Gastroesophageal sphincter (tissue), 4 donors: Measurements from ENCODE around the gene SLC35D1.

DNA sequence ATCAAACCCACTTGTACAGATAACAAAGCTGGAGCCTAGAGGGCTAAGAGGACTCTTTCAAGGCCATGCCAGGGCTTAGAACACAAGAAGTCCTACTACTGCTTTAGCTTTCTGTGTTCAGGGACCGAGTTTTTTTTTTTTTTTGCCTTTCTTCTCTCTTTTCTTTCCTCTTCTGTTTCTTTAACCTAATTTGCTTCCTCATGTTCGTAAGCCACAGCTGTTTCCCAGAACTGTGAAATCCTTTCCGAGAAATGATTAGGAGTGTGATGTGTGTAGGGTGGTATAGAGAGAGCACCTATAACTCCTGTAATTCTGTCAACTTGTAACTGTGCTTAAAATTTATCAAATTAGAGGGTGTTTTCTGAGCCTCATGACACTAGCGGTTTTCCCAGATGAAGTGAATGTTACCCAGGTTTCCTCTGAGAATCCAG, 259.7 kb downstream of the PDE4B start:
- PRO-cap = no peak
- RAMPAGE, long total RNA, 4 experiments = no peak in any of the 4 experiments

GRCh38 chr1:66247510-66247871, 286.5 kb upstream of the SGIP1 start:
- PRO-cap = no peak
- RAMPAGE, long total RNA, 4 experiments = no peak in any of the 4 experiments

- PRO-cap = no peak
- RAMPAGE, long total RNA, 4 experiments = no peak in any of the 4 experiments
Measured at GRCh38 chr1:66342518-66342717, 191.5 kb upstream of the SGIP1 start.

GRCh38 chr1:66445334-66446118, 88.4 kb upstream of the SGIP1 start:
- PRO-cap = no peak
- RAMPAGE, long total RNA, 4 experiments = no peak in any of the 4 experiments

DNA sequence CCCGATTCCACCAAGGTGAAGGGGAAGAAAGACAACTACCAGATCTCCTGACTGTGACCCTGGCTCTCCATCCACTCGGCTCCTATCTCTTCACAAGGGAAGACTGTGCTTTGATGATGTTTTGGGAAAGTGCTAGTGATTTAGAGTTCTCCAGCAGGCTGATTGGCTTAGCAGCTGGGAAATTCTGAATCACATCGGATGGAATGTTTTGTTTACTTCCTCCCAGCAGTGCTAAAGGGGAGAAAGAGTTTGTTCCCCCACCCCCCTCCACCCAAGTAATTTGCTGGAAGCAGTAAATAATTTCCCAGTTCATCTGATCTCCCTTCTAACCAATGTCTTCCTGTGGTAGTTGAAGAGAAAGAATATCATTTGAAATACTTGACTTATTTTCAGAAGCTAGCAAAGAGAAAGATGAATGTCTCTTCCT, 29.5 kb downstream of the SGIP1 start:
- PRO-cap = no peak
- RAMPAGE, long total RNA, 4 experiments = no peak in any of the 4 experiments

DNA sequence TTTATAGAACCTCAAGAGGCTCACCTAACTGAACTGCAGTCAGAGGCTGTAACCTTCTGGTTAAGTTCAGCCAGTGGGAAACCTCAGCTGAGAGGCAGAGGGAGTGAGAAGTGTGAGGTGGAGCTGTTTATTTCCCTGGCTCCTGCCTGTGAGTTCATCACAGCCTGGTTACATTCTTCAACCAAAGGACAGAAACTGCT, 22.1 kb downstream of the DYNLT5 start:
- PRO-cap = no peak
- RAMPAGE, long total RNA, 4 experiments = no peak in any of the 4 experiments

DNA sequence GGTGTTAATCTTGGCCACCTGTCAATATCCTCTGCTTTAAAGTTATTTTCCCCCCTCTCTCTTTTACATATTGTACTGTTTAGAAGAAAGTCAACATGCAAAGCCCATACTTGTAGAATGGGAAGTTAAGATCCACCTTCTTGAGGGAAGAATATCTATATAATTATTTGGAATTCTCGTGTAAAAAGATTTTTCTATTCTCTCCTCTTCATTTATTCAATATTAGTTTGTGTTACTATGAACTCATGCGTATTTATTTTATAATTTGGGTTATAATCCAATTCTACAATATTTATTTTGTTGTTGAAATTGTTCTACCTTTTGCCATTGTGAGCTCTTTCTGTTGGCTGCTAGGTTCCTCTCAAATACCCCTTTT, 46.7 kb downstream of the DNAI4 start:
- PRO-cap = no peak
- RAMPAGE, long total RNA, 4 experiments = no peak in any of the 4 experiments

DNA sequence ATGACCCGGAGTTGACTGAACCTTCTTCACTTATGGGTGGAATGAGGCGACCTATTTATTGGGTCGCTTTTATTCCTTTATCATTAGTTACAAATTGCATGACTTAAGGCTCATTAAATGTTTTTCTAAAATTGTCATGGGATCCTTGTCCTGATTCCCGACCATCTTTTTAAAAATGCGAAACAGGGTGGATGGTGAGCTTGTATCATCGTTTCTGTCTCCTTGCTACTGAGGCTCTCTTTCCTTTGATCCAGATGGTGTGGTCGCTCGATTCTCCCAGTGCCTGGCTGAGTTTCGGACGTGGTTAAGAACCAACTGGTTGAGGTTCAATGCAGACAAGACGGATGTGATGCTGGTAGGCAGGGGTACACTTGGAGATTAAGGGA, 1.1 kb downstream of the MIER1 start:
- PRO-cap = no peak
- RAMPAGE, long total RNA, 4 experiments = no peak in any of the 4 experiments

DNA sequence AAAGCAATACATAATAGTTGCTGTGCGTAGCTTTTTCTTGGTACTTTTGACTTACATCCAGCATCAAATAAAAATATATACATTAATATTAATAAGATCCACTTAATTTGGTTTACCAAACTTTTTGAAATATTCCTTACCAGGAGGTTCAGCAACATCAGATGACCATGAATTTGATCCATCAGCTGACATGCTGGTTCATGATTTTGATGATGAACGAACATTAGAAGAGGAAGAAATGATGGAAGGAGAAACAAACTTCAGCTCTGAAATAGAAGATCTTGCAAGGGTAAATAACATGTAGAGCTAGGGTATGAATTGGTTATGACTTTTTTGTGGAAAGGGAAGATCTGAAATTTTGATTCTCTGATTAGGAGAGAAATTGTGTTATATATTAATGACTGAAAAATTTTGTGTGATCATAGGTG, 21.2 kb downstream of the MIER1 start:
- PRO-cap = no peak
- RAMPAGE, long total RNA, 4 experiments = no peak in any of the 4 experiments

DNA sequence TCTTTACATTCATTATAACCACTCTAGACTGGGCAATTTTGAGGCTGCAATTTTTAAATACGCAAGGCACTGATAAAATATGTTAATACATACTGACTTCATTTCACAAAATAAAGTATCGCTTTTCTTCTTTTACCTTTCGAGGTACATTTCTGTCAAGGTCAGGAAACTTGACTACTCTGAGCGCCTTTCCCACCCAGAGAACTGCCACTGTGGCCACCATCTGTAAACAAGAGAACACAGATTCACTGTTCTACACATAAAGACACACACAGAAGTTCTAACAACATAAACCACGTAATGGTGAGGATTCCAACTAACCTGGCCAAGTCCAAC, 1.3 kb downstream of the SLC35D1 start:
- PRO-cap = no peak
- RAMPAGE, long total RNA, 4 experiments = no peak in any of the 4 experiments

- PRO-cap = bidirectional peak, plus-strand start at chr1:67053730, minus-strand start at chr1:67053649; bidirectional peak, plus-strand start at chr1:67054012, minus-strand start at chr1:67053950; bidirectional peak, plus-strand start at chr1:67054217, minus-strand start at chr1:67054161
- RAMPAGE, long total RNA, 4 experiments = start-site peak on the minus strand in 2 of 4 experiments, at chr1:67053625-67054169 at its widest, 24 to 114 reads per replicate
Measured at GRCh38 chr1:67053279-67054269, at the start of gene SLC35D1. TSS of gene SLC35D1 (minus strand) at chr1:67054148.

- PRO-cap = no peak
- RAMPAGE, long total RNA, 4 experiments = no peak in any of the 4 experiments
Measured at GRCh38 chr1:67339620-67340179, 32.0 kb downstream of the IL12RB2 start.

DNA sequence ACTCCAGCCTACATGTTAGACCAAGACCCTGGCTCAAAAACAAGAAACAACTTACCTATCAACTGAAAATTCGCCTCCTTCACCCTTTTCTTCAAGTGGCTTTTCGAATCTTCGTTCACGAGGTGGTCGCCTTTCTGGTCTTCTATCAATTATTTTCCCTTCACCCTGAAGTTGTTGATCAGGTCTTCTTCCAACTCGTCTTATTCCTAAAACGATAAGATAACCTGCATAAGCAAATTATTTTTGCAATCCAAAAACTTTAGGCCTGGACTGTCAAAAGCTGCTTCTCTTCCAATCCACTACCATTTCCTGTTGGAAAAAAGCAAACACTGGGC, 4.2 kb downstream of the SERBP1 start:
- PRO-cap = no peak
- RAMPAGE, long total RNA, 4 experiments = no peak in any of the 4 experiments

- PRO-cap = no peak
- RAMPAGE, long total RNA, 4 experiments = no peak in any of the 4 experiments
Measured at GRCh38 chr1:67479817-67480016, 49.5 kb upstream of the SERBP1 start.

DNA sequence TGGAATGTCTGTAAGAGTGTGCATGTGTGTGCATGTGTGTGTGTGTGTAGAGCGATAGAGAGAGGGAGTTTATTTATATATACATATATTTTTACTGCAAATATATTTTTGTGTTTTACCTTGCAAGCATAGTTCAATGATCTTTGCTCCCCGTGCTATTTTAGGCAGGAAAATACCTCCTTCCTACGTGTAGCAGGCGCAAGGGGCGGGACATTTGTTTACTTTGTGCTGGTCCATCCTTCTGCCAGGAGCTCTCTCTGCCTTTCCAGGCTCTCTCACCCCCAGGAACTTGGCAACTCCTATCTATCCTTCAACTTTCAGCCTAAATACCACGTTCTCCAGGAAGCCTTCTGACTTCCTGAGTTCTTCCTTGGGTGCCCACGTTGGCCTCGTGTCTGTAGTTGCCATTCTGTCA, 125.8 kb upstream of the SERBP1 start:
- PRO-cap = no peak
- RAMPAGE, long total RNA, 4 experiments = no peak in any of the 4 experiments

GRCh38 chr1:67557690-67558404, 127.2 kb upstream of the GADD45A start:
- PRO-cap = no peak
- RAMPAGE, long total RNA, 4 experiments = no peak in any of the 4 experiments

DNA sequence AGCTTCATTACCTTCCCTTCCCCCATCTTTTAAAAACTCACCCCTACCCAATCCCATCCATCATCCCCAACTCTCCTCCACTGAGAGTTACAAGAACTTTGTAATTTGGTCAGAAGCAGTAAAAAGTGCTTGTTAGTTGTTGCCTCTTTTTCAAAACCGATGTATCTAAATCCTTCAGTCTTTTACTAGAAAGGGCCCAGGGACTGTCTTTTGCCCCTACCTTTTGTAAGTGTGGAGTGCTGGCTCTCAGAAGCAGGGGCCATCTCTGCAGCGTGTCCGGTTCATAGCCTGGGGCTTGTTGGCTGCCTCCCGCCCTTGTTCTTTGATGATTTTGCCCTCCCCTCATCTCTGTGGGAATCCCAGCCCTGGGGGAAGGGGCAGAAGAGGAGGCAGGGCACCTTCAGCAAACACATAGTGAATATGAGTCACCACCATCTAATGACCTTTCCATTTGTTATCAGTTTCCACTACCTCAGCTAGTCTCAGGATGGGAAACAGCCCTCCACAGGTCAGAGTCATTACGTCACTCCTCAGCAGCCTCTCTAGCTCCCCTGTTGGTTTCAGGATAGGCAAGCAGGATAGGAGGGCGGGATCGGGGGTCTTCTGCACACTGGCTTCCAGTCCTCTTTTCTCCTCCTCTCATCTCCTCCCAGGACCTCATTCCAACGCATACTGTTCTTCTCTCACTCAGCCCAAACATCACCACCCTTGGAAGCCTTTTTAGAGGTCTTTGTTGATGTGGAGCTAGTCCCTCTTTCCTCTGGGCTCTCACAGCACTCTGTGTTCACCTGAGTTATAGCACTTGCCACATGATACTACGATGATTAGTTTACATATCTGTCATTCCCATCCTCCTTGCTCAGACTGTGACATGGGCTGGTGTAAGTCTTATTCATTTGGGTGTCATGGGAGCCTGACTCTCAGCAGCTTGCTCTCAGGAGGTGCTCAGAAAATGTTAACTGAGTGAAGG, 15.8 kb downstream of the GADD45A start:
- PRO-cap = no peak
- RAMPAGE, long total RNA, 4 experiments = no peak in any of the 4 experiments

DNA sequence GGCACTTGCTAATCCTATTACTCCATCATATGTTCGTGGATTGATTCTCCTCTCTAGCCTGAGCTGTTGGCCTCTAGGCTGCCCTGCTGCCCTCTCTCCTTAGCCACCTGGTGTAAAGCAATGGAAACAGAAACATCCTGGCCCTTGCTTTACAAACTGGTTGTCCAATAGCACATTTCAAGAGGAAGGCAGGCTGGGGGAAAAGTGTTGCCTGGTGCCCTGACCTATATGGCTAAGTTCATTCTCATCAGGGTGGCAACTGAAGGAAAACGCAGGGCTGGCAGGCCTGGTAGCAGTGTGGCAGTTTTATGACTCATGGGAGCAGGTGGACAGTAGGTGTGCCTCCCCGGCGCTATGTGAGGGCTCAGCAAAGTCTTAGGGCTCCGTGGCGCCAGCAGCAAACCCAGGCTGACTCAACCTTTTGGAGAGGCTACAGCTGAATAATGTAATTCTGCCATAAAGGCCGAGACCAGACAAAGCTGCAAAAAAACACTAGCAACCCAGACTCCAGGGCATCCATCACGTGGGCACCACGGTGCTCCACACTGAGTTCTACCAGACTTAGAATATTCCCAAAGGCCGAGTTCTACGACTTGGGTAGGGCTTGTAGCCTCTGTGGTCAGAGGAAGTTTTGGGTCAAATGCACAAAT, 23.6 kb downstream of the GADD45A start:
- PRO-cap = no peak
- RAMPAGE, long total RNA, 4 experiments = no peak in any of the 4 experiments

DNA sequence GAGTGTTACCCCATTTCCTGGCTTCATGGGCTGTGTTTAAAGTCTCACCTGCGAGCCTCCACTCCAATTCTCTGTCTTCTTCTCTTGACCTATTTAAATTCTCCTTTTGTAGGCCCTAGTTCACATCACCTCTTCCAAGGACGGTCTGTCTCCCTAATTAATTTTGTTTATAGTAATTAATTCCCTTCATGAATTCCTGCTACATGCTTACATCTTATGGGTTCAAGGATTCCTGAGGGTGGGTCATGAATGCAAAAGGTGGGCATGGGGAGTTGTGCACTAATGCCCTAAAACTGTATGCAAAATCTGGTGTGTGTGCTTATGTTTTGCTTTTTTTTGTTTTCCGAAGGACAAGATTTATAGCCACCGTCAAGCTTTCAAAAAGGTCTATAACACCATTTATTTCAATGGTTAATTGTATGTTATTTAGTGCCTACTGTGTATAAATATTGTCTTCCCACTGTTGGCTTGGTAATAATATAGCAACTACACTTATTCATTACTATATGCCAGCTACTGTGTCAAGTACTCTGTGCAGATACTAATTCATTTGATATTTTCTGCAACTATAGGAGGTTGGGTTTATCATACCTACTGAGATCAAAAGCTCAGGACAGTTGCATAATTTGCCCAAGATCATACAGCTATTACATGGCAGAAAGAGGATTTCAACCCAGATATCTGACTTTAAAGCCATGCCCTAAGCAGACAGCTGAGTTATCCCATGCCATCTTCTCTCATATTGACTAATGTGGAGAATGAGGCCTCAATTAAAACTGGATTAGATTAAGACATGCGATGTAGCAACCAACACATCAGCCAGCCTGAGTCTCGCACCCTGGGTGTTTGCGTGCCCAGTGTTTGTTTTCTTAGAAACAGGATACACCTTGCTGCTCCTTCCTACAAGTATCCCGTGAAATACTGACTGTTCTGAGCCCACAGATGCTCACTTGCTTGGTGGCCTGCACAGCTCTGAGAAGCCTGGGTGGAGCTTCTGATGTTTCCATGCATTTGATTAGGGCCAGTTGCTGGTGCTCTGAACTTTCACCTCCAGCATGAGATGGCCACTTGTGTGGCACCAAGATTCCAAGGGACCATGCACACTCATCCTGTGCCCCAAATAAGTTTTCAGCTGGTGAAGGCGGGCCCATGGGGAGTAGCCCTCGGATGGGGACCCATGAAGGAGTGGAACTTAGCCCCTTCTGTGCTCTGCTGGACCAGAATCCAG, 34.6 kb downstream of the GADD45A start:
- PRO-cap = no peak
- RAMPAGE, long total RNA, 4 experiments = no peak in any of the 4 experiments

GRCh38 chr1:67735890-67736814, 51.2 kb downstream of the GADD45A start:
- PRO-cap = no peak
- RAMPAGE, long total RNA, 4 experiments = no peak in any of the 4 experiments